Monocyte (primary cell): ENCODE results near the gene FAM78B.

GRCh38 chr1:164690057-164690604, 131.1 kb downstream of the PBX1 start:
- PRO-cap, 2 experiments, result no peak in any of the 2 experiments

DNA sequence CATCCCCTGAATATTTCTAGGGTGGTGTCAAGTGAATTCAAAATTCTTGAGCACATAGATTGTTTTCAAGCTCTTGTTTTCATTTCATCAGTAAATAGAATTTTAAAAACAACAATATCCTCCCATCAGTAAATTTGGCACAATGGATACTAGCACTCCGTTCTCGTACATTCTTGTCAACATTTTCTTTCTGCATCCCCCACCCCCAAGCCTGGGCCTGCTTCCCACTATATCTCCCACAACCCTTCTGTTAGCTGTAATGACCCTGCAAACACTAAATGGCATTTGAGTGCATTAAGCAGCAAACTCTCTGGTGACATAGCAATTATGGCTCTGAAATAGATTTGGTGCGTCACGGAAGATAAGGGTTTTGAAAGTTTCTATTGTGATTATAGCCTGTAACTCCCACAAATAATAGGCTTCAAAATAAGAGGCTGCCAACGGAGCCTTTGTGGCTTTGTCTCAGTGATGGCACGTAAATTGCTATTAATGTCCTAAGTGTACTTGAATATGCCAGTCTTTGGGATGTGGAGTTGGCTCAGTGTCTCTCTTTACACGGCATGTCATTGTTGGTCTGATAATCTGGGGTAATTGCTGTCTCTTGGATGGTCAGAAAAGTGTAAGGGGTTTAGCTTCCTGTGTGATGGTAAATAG, 277.6 kb downstream of the PBX1 start:
- PRO-cap, 2 experiments, result no peak in any of the 2 experiments

- PRO-cap, 2 experiments, result no peak in any of the 2 experiments
Observed at GRCh38 chr1:165166123-165166460, 190.4 kb downstream of the LMX1A start.

DNA sequence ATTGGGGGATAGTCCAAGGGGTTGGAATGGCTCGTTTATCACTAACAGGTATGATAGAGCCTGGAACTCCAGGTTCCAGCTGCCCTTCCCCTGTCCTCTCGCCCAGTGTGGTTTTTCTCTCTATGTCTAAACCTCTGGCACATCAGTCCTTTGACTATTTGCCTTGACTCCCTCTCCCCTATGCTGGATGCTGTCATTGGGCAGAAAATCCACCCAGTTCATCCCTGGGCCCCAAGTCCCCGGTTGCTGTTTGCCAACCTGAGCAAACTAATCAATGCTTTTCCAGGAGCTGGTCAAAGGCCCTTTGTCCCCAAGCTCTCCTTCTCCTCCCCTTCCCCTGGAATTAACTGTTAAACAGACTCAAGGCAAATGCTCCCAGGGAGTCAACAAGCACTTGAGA, 102.8 kb downstream of the LMX1A start:
- PRO-cap, 2 experiments, result no peak in any of the 2 experiments

GRCh38 chr1:165424298-165424886, 20.5 kb downstream of the RXRG start:
- PRO-cap, 2 experiments, result no peak in any of the 2 experiments

DNA sequence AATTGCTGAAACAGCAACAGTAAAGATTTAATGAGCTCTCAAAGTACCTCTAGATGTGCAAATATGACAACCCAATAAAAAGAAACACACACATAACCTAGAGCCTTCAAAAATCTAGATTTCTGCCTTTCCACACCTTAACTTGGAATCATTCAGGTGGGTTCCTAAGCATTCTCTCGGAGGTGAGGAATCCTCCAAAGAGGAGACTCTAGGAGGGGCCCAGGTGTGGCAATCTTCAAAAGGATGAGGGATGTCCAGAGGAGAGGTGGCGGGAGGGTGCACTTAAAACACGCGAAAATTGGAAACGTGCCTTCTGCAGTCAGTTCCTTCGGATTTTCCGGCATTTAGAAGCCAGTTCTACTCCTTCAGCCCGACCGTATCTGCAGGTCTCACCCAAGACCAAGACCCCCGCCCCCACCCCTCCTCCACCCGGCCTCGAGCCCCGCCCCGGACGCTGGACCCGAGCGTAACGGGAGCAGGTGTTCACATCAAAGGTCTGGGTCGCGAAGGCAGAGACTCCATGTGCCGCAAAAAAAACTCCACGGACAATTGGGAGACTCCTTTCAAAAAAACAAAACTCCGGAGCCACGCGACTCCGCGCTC, 896 bp upstream of the MGST3 start:
- PRO-cap, 2 experiments, result no peak in any of the 2 experiments

DNA sequence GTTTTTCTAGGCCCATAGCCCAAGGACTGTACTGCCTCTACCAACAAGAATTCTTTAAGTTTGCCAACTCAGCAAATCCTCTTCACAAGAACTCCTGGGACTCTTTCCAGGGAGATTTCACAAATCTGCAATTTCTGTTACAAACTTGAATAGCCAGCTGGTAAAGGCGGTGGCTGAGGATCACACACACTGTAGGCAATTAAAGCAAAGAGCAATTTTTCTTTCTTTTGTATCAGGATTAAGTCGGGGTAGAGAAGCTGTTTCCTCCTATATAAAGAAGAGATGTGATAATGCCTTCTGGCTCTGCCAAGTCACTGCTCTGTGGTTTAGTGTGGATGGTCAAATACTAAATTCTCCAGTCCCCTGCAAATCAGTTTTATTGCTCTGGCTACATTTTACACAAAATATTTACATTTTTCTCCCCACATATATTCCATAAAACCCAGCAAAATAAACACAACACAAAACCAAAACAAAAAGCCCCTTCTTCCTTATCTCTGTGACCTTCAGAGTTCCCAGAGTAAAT, 1.6 kb downstream of the ALDH9A1 start:
- PRO-cap, 2 experiments, result no peak in any of the 2 experiments

DNA sequence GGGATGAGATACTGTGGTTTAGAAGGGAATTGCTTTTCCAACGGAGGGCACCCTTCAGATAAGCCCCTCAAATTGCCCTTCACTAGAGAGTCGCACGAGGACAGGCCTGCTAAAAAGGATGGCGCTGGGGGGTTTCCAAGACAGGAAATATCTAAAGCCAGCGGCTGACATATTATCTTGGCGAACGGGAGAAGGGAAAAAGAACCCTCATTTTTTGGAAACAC, 527 bp upstream of the UCK2 start:
- PRO-cap, 2 experiments, result no peak in any of the 2 experiments

GRCh38 chr1:165827199-165827416, 306 bp upstream of the UCK2 start:
- PRO-cap, 2 experiments, result no peak in any of the 2 experiments

DNA sequence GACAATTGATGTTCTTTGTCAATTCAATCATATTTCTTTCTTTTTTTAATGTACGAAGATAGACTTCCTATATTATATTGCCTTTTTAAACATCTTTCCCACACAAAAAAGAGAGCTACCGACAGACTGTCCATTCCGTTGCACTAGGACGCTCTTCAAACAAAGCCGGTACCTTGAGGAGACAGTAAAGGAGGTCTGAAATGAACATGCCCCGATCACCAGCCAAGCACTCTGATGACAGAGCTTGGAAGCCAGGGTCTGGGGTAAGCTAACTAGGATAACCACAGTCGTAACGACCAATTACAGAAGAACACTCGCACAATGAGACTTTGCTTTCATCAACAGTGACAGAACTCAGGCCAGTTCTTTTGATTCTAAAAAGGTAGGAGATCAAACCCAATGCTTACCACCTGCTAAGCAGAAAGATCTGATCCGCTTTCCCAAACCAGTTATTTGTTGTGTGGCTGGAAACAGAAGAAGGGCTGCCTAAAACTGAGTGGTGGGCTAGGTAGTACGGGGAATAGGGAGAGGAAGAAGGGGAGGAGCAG, 38.2 kb downstream of the UCK2 start:
- PRO-cap, 2 experiments, result no peak in any of the 2 experiments

DNA sequence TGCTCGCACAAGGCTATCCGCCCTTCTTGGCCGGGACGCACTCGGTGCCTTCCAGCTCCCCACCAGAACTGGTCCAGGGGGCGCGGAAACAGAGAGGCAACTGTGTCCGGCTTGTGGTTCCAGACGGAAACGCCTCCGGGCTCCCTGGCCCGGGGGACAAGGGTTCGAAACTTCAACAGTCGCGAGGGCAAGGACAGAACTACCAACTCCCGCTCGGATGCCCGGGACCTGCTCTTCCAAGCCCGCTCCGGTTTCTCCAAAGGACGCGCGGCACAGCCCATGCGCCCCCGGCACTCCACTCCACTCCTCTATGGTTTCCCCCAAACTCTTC, 1.5 kb downstream of the FAM78B start:
- PRO-cap, 2 experiments, result no peak in any of the 2 experiments

DNA sequence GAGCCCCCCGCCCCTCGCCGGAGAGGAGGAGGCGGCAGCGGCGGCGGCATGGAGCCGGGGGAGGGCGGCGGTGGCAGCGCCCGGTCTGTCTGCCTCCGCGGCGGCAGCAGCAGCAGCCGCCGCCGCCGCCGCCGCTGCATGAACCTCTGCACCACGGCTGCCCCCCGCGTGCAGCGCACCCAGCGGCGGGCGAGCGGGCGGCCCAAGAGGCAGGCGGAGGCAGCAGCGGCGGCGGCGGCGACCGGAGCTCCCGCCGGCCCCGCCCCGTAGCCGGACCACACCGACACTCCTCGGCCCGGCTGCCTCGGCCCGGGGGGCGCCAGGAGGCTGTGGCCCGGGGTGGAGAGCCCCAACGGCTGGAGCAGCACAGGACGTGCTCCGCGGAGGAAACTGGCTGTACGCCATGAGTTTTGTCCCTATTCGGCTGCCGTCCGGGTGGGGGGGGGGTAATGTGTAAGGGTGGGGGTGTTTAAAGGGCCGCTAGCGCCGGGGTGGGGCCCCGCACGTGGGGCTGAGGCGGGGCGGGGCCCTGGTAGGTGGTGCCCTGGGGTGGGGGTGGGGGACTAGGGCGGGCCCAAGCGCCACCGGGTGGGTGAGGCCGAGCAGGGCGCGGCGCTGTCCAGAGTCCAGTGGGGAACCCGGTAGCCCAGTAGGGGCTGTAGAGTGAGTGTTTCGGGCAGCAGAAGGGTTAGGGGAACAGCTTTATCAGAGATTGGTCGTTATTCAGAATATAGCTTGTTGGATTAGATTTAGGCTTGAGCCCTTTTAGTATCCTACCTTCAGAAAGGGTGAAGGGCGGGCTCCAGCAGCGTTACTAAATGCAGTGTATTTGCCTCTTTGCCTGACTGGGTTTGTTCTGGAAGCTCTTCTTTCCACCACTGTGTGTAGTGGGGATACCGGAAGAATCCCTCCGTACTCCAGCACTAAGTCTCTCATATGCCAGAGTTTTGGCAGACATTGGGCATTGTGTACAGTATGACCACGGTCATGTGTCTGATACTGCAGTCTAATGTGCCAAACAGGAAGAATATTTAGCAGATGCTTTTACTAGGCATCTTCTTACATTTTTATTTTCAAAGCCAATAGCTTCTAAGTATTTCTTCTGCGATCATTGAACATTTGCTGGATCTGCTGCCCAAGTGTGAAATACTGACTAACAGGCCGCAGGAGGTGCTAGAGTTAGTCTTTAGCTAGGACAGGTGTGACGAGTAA, at the start of gene FAM78B:
FAM78B (minus strand) TSS at position 405 of the 1,212 bp plus-strand sequence.
- PRO-cap, 2 experiments, result no peak in any of the 2 experiments

DNA sequence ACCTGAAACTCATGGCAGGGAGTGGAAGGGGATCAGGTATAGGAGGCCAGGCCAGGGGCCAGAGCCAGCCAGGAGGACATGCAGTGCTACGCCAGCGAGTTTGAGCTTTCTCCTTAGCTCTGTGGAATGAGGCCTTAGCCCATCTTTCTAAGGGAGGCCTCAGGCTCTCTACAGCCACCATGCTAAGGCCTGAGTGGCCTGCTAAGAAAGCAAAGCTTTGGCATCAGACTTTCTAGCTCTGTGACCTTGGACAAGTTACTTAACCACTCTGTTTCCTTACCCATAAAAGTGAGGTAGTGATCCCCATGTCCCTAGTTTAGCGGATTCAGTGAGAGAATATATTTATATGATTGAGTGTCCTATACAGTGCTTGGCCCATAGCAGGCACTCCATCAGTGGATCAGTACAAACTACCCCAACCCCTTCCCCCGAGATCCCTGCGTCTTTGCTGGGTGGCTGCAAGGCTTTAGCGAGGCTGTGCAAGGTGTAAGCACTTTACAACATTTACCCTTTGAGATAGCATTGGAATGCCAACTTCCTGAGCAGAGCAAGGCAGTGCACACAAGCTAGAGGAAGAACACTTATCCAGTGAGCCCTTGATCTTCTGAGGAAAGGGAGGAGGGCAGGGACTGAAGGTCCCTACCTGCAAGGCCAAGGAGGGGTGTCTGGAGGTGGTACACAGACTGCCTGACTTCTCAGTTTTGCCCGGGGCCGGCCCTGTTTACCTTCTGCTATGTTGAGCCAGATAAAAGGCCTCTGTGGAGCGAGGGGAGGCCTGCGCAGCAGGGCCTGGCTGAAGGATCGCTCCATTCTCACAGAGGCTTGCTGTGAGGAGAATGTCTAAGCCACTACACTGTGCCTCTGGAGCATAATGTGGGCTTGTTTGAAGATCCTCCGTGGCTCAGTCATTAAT, 4.2 kb downstream of the POGK start:
- PRO-cap, 2 experiments, result no peak in any of the 2 experiments

GRCh38 chr1:166844153-166845056, 5.1 kb downstream of the POGK start:
- PRO-cap, 2 experiments, result peak in 2 of 2 experiments; most common plus-strand start chr1:166844784 (in 1)

GRCh38 chr1:166869643-166870071, 6.4 kb downstream of the TADA1 start:
- PRO-cap, 2 experiments, result no peak in any of the 2 experiments

- PRO-cap, 2 experiments, result no peak in any of the 2 experiments
Observed at GRCh38 chr1:166920562-166921658, 44.8 kb upstream of the TADA1 start.

DNA sequence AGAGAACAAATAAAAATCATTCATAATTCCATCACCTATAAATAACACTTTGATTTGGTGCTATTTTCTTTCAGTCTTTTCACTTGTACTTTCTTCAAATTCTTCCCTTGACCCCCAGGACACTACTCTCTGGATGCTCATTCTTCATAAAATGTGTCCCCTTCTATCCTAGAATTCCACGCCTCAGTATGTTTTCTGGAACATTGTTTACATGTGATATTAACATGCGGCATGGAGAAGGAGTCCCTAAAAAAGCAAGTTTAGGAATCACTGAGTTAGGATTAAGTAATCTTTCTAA, 31.7 kb downstream of the GPA33 start:
- PRO-cap, 2 experiments, result peak in 1 of 2 experiments; most common plus-strand start position 171 of the sequence (in 1)

DNA sequence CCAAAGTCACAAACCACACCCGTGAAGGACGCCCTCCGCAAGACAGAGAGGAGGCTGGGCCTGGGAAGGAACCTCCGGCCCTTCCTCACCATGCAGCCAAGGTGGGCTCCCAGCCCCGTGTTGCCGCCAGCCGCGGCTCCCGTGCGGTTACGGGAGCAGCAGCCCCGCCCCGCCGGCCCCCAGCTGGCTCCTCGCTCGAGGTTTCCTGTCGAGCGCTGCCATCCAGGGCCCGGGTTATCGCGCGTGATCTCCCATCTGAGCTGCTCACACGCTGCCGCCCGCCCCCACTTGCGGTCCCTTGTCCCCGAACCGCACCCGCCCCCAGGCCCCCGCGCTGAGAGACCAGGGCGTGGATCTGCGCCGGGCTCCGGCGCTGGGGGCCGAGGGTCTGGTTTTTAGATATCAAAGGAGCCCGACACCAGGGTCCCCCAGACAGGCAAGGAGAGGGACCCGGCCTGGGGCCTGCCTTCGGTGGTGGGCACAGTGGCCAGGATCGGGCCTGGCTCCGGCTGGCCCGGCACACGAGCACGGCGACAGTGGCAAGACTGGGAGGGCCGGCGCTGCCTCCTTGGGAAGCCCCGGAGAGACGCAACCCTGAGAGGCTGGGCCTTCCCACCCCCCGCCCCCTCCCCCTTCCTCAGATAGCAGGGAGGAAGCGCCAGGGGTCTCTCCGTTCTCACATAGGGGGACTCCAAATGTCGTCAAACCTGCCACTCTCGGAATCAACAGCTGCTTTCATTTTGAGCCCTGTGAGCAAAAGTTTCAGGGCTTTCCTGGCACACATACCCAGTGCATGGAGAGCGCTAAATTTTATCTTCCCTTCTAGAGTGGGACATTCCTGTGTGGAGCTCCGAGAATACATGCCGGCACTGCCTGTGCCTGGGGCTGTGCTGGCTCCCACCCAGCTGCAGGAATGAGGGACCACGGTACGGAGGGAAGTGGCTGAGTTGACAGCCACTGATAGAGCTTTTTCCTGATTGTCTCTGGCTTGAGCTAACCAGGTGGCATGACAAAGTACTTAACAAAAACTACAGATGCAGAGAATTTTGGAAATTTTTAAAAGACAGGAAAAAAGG, 62.6 kb downstream of the CD247 start:
- PRO-cap, 2 experiments, result peak in 2 of 2 experiments; most common plus-strand start position 350 of the sequence (in 1); most common minus-strand start position 541 of the sequence (in 2)

GRCh38 chr1:167541097-167542455, 12.0 kb downstream of the CREG1 start:
- PRO-cap, 2 experiments, result no peak in any of the 2 experiments

DNA sequence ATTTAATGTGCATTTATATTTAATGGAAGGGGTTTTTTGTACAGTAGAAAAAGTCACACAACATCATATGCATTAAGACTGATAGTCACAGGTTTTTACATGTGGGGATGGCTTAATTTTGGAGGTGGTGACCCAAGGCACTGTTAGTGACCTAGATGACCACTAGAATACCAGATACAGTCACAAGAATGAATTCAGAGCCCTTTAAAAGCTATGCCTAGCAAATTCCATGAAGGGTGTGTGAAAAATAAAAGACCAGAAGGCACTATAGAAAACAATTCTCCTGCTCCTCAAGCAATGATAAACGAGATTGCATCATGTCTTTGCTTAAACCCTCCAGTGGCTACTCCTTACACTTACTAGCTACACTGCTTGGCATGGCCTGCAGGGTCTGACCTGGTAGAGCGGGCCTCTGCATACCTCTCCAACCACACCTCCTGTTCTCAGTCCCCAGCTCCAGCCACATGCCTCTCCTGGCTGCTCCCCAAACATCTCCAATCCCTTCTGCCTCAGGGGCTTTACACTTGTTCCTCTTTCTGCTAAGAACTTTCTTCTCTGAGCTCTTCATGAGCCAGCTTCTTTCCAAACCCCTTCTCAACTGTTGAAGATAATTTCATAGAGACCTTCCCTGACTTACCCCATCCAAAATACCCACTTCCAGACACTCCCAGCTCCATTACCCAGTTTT, 11.0 kb upstream of the CREG1 start:
- PRO-cap, 2 experiments, result no peak in any of the 2 experiments